HepG2 (cell line): ENCODE results near the genes CARMIL3 and IRF9.

- RRBS, 2 experiments: no CpG with 5 or more reads among the region's 8 CpGs
CAGE:
- cytosol, long polyA minus RNA: no peak
- cytosol, long polyA plus RNA: no peak
- long polyA plus RNA: no peak
- nucleus, long polyA minus RNA: no peak
- nucleus, long polyA plus RNA: no peak
Measured at GRCh38 chr14:23364080-23364589, 837 bp downstream of the EFS start.

DNA sequence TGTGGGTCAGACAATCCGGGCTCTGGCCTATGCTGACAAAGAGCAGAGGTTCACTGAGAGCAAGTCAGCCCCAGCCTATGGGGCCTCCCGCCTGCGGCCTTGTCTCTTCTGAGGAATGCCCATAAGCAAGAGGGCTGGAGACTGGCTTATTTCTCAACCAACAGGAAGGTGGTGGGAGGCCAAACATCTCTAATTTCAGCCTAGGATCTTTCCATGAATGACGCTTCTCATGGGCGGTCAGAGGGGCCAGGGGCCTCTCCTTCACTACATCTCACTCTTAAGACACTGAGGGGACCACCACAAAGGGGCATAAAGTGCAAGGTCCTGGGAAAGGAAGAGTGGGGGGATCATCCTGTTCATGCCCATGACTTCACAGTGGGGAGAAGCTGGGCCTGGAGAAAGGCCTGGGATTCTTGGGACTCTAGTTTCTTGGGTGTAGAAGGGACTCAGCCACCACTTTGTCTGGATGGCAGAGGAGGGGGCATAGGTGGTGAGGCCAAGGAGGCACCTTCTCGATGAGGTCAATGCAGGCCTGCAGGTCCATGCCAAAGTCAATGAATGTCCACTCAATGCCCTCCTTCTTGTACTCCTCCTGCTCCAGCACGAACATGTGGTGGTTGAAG, 8.2 kb downstream of the MYH6 start:
- RRBS, 2 experiments: no CpG with 5 or more reads among the region's 7 CpGs
CAGE:
- cytosol, long polyA minus RNA: no peak
- cytosol, long polyA plus RNA: no peak
- long polyA plus RNA: no peak
- nucleus, long polyA minus RNA: no peak
- nucleus, long polyA plus RNA: no peak

DNA sequence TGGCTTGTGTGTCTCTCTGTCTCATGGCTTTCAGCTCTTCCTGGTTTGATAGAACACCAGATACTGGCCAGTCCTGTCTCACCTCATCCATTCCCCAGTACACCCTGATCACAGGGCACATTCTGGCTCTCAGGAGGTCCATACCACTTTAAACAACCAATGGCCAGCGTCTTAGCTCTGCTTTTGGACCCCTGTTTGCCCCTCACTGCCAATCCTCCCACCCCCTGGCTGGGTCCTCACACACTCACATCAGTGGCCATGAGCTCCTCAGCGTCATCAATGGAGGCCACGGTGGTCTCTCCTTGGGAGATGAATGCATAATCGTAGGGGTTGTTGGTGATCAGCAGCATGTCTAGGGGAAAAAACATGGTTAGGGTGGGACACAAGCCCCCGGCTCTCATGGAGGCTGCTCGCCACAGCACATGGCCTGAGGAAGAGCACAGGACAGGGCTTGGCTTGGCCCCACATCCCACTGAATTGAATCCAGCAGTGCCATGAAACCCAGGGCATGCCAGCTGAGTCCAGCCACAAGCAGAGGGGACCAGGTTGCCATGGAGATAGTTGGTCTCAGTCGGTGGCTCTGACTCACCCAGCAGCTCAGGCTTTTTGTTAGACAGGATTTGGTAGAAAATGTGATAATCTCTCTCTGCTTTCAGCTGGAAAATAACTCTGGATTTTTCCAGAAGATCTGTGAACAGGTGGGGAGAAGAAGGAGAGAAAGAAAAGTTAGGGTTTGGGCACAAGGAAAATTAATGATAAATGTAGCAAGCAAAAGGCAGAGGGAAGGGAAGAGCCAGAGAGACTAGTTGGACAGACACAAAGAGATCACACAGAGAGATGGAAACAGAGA, 4.9 kb downstream of the MYH7 start:
- RRBS, 2 experiments: no CpG with 5 or more reads among the region's 7 CpGs
CAGE:
- cytosol, long polyA minus RNA: no peak
- cytosol, long polyA plus RNA: no peak
- long polyA plus RNA: no peak
- nucleus, long polyA minus RNA: no peak
- nucleus, long polyA plus RNA: no peak

DNA sequence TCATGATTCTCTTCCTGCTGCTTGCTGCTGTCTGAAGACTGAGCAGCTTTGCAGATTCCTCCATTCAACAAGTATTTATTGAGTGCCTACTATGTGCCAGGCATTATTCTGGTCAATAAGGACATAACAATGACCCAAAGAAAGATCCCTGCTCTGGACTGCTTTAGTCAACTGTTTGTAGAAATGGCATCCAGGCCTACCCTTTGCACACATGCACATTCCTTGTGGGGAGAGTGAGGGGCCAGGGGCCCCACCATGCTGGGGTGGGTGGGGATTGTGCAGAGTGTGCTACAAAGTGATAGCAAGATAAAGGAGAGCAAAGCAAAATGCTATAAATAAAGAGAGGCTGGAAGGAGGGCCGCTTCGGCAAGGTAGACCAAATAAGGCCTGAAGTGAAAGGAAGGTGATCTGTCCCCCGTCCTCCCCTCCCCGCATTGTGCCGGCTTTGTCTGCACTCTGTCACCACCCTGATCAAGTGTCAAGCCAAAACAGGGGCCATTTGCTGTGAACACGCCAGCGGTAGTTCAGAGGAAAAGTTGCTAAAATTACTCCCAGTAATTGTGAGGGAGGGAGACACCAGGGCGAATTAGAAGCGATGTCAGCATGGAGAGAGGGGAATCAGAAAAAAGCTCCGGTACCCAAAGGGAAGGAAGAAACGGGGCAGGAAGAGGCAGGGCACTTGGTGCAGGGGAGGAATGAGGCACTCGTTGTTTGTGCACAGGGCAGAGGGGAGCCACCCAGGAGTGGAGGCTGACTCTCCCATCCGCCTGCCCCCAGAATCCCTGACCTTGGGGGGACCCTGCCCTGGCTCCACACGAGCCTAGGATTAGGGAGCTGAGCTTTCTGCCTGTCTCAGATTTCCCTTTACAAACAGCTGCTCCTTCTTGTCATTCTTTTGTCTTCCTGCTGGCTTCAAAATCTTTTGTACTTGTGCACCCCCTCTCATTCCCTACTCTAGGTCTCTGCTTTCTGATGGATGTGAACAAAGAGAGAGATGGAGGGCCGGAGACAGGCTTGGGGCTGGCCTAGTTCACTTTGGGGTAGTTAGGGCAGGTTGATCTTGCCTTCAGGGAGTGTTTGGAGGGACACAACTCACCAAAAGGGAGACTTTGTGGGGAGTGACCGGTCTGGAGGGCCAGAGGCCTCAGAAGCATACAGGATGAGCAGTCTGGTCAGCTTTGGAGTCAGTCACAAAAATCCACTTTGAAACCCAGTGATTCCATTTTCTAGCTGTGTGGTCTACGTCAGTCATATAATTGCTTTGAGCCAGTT, 2.9 kb upstream of the MYH7 start:
- RRBS, 2 experiments: 8% methylated on average over 1 of the region's 17 CpGs; no CpG with 5 or more reads in 1 of the 2 experiments
CAGE:
- cytosol, long polyA minus RNA: no peak
- cytosol, long polyA plus RNA: no peak
- long polyA plus RNA: no peak
- nucleus, long polyA minus RNA: no peak
- nucleus, long polyA plus RNA: no peak

DNA sequence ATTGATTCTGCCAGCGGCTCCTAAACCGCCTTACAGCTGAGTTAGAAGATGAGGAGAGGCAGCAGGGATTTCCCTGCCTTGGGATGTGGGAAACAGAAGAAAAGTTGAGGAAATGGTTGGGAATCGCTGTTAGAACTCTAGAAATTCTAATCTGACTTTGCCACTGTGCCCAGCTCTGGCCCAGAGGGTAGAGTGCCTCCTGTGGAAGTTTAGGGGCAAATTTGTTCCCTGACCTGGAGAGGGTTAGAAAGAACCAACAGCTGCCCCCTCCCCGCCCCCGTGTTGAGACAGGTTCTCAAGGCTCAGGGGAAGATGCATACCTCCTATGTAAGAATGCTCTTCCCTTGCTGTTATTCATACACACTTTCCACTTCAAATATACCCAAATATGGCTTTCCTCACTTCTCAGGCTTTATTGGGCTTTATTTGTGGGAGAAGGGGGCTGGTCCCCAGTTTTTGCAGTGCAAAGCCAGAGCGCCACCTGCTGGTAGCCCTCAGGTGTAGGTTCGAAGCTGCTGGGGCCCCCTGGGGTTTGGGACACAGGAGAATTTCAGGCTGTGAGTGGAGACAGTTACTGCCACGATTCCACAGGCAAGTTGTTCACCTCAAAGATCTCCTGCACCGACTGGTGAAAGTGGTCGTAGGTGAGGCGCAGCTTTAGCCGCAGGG, 3.2 kb downstream of the THTPA start:
- RRBS, 2 experiments: no CpG with 5 or more reads among the region's 12 CpGs
CAGE:
- cytosol, long polyA minus RNA: start-site peak on the plus strand centred at position 326 of the sequence, 63 bp wide, 6 reads
- cytosol, long polyA plus RNA: no peak
- long polyA plus RNA: no peak
- nucleus, long polyA minus RNA: no peak
- nucleus, long polyA plus RNA: no peak

DNA sequence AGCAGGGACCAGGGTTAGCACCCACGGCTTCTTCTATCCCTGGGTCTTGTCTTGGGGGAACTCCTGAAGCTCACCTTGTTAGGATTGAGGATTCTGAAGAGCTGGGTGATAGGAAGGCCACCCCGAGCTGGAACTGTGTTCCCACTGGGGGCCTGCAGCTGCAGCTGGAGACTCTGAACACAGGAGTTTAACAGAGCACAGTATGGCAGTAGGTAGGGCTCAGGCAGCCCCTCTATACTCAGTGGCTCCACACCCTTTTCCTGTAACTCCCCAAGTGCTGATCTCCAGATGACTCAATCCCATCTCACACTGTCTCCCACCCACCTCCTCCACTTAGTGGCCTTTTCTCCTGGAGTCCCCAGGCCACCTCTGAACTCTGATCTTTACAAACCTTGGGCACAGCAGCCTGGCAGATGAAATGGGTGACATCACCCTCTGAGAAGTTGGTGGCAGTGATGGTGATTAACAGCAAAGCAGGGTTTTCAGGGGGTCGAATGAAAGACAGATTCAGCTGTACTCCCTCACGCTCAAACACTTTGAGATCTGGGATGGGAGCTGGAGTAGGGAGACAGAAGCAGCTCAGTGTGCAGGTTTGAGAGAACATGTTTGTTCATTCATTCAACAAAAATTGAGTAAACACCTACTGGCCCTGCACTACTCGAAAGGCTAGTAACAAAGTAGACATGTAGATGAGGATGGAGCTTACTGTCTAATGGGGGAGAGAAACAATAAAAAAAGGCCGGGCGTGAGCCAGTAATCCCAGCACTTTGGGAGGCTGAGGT, 4.0 kb downstream of the THTPA start:
- RRBS, 2 experiments: no CpG with 5 or more reads among the region's 7 CpGs
CAGE:
- cytosol, long polyA minus RNA: no peak
- cytosol, long polyA plus RNA: no peak
- long polyA plus RNA: no peak
- nucleus, long polyA minus RNA: no peak
- nucleus, long polyA plus RNA: no peak

- RRBS, 2 experiments: no CpG with 5 or more reads among the region's 7 CpGs
CAGE:
- cytosol, long polyA minus RNA: no peak
- cytosol, long polyA plus RNA: start-site peak on the plus strand at chr14:23602572-23602638, 11 and 20 reads in 2 replicates
- long polyA plus RNA: no peak
- nucleus, long polyA minus RNA: no peak
- nucleus, long polyA plus RNA: start-site peak on the plus strand at chr14:23602597-23602693, 22 and 30 reads in 2 replicates
Measured at GRCh38 chr14:23602411-23602950, 23.9 kb upstream of the JPH4 start.

- RRBS, 2 experiments: no CpG with 5 or more reads among the region's 54 CpGs
CAGE:
- cytosol, long polyA minus RNA: no peak
- cytosol, long polyA plus RNA: no peak
- long polyA plus RNA: no peak
- nucleus, long polyA minus RNA: no peak
- nucleus, long polyA plus RNA: no peak
Measured at GRCh38 chr14:23969621-23970291, 16.2 kb downstream of the DHRS4 start.

GRCh38 chr14:24007300-24007743, 18.6 kb downstream of the DHRS4L2 start:
- RRBS, 2 experiments: no CpG with 5 or more reads among the region's 14 CpGs
CAGE:
- cytosol, long polyA minus RNA: no peak
- cytosol, long polyA plus RNA: no peak
- long polyA plus RNA: no peak
- nucleus, long polyA minus RNA: no peak
- nucleus, long polyA plus RNA: no peak

- RRBS, 2 experiments: 2 to 3% methylated on average over 36 to 40 of the region's 81 CpGs
CAGE:
- cytosol, long polyA minus RNA: no peak
- cytosol, long polyA plus RNA: no peak
- long polyA plus RNA: no peak
- nucleus, long polyA minus RNA: no peak
- nucleus, long polyA plus RNA: no peak
Measured at GRCh38 chr14:24051153-24052278, at the start of gene CARMIL3. CARMIL3 (plus strand) TSS chr14:24052009.

- RRBS, 2 experiments: 95 to 96% methylated on average over 4 of the region's 7 CpGs
CAGE:
- cytosol, long polyA minus RNA: no peak
- cytosol, long polyA plus RNA: start-site peak on the minus strand at chr14:24138737-24139044, 29 and 30 reads in 2 replicates
- long polyA plus RNA: no peak
- nucleus, long polyA minus RNA: no peak
- nucleus, long polyA plus RNA: no peak
Measured at GRCh38 chr14:24138729-24139264, 2.6 kb downstream of the EMC9 start.

GRCh38 chr14:24146256-24146460, 252 bp downstream of the PSME2 start:
- RRBS, 2 experiments: no CpG with 5 or more reads among the region's 4 CpGs
CAGE:
- cytosol, long polyA minus RNA: no peak
- cytosol, long polyA plus RNA: no peak
- long polyA plus RNA: no peak
- nucleus, long polyA minus RNA: no peak
- nucleus, long polyA plus RNA: no peak

- RRBS, 2 experiments: no CpG with 5 or more reads among the region's 13 CpGs
CAGE:
- cytosol, long polyA minus RNA: no peak
- cytosol, long polyA plus RNA: start-site peak on the plus strand at chr14:24161260-24161320, 293 and 373 reads in 2 replicates
- long polyA plus RNA: no peak
- nucleus, long polyA minus RNA: no peak
- nucleus, long polyA plus RNA: start-site peak on the plus strand at chr14:24161246-24161320, 1,511 and 1,455 reads in 2 replicates
Measured at GRCh38 chr14:24160735-24161885, at the start of gene IRF9. IRF9 (plus strand) TSS chr14:24161265.

- RRBS, 2 experiments: no CpG with 5 or more reads among the region's 7 CpGs
CAGE:
- cytosol, long polyA minus RNA: no peak
- cytosol, long polyA plus RNA: no peak
- long polyA plus RNA: no peak
- nucleus, long polyA minus RNA: no peak
- nucleus, long polyA plus RNA: no peak
Measured at GRCh38 chr14:24164361-24164811, 3.3 kb downstream of the IRF9 start.

DNA sequence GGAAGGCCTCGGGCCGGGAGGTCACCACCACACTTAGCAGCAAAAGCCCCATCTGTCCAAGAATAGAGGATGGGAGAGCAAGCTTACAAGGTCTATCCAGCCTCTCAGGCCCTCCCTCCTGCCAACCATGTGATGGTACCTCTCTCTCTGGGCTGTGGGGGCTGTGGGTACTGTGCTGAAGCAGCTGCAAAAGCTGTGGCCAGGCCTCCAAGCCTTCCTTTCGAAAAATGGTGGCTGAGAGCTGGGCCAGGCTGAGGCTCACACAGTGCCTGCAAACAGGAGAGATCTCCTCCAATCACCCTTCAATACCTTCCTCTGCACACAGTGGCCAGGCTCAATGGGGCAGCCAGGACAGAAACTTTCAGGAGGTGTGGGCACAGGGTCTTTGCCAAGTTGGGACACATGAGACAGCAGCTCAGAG, 1.1 kb downstream of the IPO4 start:
- RRBS, 2 experiments: no CpG with 5 or more reads among the region's 3 CpGs
CAGE:
- cytosol, long polyA minus RNA: no peak
- cytosol, long polyA plus RNA: no peak
- long polyA plus RNA: no peak
- nucleus, long polyA minus RNA: no peak
- nucleus, long polyA plus RNA: no peak

DNA sequence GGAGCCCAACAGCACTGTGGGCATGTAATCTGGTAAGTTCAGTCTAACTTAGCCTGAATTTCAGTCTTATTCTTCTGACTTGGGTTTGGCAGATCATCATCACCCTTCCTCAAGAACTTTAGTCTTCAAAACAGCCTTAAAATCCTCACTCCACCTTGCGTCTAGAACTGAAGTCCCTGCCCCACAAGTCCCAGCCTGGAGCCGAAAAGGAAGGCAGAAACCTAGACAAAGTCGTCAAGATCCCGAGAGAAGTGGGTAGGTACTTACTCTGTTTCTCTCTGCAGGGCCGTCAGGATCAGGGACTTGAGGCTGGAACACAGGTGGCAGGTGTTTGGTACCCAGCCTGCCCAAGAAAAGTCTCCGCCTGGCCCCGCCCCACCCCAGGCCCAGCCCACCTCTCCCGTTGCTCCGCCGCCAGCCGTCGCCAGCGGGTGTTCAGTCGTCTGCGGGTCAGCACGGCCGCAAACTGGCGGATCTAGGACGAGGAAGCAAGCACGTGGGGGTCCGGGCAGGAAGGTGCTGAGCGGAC, 603 bp downstream of the IPO4 start:
- RRBS, 2 experiments: 3 to 4% methylated on average over 2 of the region's 22 CpGs
CAGE:
- cytosol, long polyA minus RNA: no peak
- cytosol, long polyA plus RNA: no peak
- long polyA plus RNA: no peak
- nucleus, long polyA minus RNA: no peak
- nucleus, long polyA plus RNA: no peak

GRCh38 chr14:24273845-24274585, 2.6 kb upstream of the RABGGTA start:
- RRBS, 2 experiments: no CpG with 5 or more reads among the region's 4 CpGs
CAGE:
- cytosol, long polyA minus RNA: no peak
- cytosol, long polyA plus RNA: no peak
- long polyA plus RNA: no peak
- nucleus, long polyA minus RNA: no peak
- nucleus, long polyA plus RNA: no peak

- RRBS, 2 experiments: no CpG with 5 or more reads among the region's 25 CpGs
CAGE:
- cytosol, long polyA minus RNA: no peak
- cytosol, long polyA plus RNA: no peak
- long polyA plus RNA: no peak
- nucleus, long polyA minus RNA: no peak
- nucleus, long polyA plus RNA: no peak
Measured at GRCh38 chr14:24298690-24299536, 667 bp downstream of the DHRS1 start.

DNA sequence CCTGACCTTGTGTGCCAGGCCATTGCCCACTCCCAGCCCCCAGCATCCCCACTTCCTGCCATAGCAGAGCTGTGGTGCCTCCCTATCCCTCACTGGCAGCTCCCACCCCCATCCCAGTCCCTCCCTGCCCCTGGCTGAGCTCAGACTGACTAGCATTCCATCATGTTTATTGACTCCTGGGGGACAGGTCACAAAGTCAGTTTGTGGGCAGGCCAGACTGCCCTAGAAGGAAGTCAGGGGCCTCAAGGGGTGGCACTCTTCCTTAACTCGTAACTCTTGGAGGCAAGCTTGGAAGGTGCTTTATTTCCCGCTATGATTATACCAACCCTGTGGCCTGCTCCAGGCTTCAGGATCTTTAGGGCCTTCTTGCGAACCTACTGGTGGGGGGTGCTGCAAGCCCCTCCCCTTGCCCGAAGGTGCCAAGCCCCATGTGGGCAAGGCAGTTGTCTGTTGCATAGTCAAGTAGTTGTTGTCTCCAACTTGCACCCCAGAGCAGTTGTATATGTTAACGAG, 1.1 kb upstream of the ADCY4 start:
- RRBS, 2 experiments: no CpG with 5 or more reads among the region's 5 CpGs
CAGE:
- cytosol, long polyA minus RNA: no peak
- cytosol, long polyA plus RNA: no peak
- long polyA plus RNA: no peak
- nucleus, long polyA minus RNA: no peak
- nucleus, long polyA plus RNA: no peak

GRCh38 chr14:24353828-24354414, 14.1 kb upstream of the NFATC4 start:
- RRBS, 2 experiments: no CpG with 5 or more reads among the region's 3 CpGs
CAGE:
- cytosol, long polyA minus RNA: no peak
- cytosol, long polyA plus RNA: no peak
- long polyA plus RNA: no peak
- nucleus, long polyA minus RNA: no peak
- nucleus, long polyA plus RNA: no peak